Measurements from ENCODE around the gene TXNDC16.

- PRO-cap, 3 experiments: no peak in any of the 3 experiments
- RAMPAGE, long total RNA, 2 experiments: no peak in any of the 2 experiments
- RRBS: no CpG with 5 or more reads among the region's 1 CpG
Observed at GRCh38 chr14:50635115-50635509, 33.0 kb downstream of the SAV1 start.

DNA sequence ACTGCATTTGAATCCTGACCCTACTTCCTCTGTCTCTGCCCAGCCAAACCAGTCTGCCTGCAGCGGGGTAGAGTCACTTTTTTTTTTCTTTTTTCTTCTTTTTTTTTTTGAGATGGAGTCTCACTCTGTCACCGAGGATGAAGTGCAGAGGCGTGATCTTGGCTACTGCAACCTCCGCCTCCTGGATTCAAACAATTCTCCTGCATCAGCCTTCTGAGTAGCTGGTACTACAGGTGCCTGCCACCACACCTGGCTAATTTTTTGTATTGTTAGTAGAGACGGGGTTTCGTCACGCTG, 27.2 kb downstream of the NIN start:
- PRO-cap, 3 experiments: no peak in any of the 3 experiments
- RAMPAGE, long total RNA, 2 experiments: no peak in any of the 2 experiments
- RRBS: no CpG with 5 or more reads among the region's 7 CpGs

GRCh38 chr14:50942056-50942321, 2.3 kb downstream of the PYGL start:
- PRO-cap, 3 experiments: no peak in any of the 3 experiments
- RAMPAGE, long total RNA, 2 experiments: no peak in any of the 2 experiments
- RRBS: no CpG with 5 or more reads among the region's 7 CpGs

- PRO-cap, 3 experiments: no peak in any of the 3 experiments
- RAMPAGE, long total RNA, 2 experiments: no peak in any of the 2 experiments
Observed at GRCh38 chr14:50968031-50968184, 23.6 kb upstream of the PYGL start.

GRCh38 chr14:51013940-51014481, 69.7 kb upstream of the PYGL start:
- PRO-cap, 3 experiments: no peak in any of the 3 experiments
- RAMPAGE, long total RNA, 2 experiments: no peak in any of the 2 experiments
- RRBS: no CpG with 5 or more reads among the region's 3 CpGs

DNA sequence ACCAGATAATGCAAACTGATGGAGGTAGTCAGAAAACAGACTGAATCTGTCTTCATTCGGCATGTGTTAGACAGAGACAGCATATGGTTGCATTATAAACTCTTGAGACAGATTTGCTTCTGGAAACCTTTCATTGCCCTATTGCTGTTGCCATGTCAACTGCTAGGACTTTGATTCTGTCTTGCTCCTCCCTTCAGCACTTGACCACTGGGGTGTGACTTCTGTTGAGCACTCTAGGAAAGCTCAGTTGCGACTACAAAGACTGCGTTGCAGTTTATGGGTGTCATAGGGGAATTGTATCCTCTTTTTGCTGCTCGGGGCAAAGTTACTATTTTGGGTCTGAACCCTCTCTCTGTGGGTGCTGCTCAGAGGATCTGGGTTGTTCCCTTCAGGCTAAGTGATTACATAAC, 44.2 kb upstream of the TRIM9 start:
- PRO-cap, 3 experiments: no peak in any of the 3 experiments
- RAMPAGE, long total RNA, 2 experiments: no peak in any of the 2 experiments
- RRBS: no CpG with 5 or more reads among the region's 4 CpGs

DNA sequence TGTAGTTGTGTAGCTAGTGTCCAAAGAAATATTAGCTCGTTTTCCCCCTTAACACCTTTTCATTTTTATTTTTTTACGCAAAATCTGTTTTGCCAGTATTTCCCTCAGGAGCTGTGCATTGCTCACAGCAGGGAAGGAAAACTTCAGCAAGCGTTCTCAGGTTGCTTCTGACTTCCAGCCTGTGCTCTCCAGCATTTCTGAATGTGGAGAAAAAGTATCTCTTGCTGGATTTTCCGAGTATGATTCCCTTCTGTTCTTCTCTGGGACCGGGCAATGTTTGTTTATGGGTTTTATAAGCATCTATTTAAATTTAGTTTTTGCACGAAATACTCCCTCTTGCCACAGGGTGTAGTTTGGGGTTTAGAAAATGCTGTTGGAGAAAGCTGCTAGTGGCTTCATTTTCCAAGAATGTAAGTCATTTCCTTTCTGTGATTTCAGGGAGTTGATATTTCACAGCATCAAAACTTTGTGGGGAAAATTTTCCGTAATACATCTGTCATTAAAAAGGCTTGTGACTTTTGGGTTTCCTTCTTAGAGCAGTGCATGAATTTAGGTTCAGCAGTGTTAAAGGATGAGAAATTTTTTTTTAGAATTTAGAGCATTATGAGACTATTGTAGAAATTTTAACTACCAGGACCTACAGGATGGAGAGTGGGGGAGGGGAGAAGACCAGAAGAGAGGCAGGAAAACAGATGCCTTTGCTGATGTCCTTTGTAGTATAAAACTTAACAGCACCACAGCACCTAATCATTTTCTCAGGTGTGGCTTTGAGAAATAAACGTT, 1.4 kb downstream of the FRMD6 start:
- PRO-cap, 3 experiments: no peak in any of the 3 experiments
- RAMPAGE, long total RNA, 2 experiments: no peak in any of the 2 experiments
- RRBS: no CpG with 5 or more reads among the region's 8 CpGs

DNA sequence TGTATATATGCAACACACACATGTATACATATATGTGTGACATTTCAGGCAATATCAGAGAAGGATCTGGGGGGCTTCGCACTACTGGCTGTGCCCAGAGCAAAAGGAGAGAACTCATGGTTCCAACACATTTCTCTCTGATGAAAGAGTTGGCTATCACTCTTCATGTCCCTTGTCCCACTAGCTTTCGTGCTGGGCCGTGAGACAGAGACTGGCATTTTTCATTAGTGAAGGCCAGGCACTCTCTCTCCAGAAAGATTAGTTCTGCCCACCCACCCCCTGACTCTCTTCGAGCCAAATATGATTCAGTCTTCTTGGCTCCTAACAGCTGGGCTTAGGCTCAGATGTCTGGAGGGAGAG, 5.3 kb upstream of the GNG2 start:
- PRO-cap, 3 experiments: no peak in any of the 3 experiments
- RAMPAGE, long total RNA, 2 experiments: no peak in any of the 2 experiments
- RRBS: no CpG with 5 or more reads among the region's 4 CpGs

GRCh38 chr14:51863508-51863937, 3.1 kb downstream of the GNG2 start:
- PRO-cap, 3 experiments: no peak in any of the 3 experiments
- RAMPAGE, long total RNA, 2 experiments: no peak in any of the 2 experiments
- RRBS: no CpG with 5 or more reads among the region's 3 CpGs

GRCh38 chr14:51871948-51872221, 11.5 kb downstream of the GNG2 start:
- PRO-cap, 3 experiments: no peak in any of the 3 experiments
- RAMPAGE, long total RNA, 2 experiments: no peak in any of the 2 experiments
- RRBS: no CpG with 5 or more reads among the region's 2 CpGs

GRCh38 chr14:51930511-51930909, 58.8 kb upstream of the RTRAF start:
- PRO-cap, 3 experiments: no peak in any of the 3 experiments
- RAMPAGE, long total RNA, 2 experiments: no peak in any of the 2 experiments
- RRBS: no CpG with 5 or more reads among the region's 3 CpGs

DNA sequence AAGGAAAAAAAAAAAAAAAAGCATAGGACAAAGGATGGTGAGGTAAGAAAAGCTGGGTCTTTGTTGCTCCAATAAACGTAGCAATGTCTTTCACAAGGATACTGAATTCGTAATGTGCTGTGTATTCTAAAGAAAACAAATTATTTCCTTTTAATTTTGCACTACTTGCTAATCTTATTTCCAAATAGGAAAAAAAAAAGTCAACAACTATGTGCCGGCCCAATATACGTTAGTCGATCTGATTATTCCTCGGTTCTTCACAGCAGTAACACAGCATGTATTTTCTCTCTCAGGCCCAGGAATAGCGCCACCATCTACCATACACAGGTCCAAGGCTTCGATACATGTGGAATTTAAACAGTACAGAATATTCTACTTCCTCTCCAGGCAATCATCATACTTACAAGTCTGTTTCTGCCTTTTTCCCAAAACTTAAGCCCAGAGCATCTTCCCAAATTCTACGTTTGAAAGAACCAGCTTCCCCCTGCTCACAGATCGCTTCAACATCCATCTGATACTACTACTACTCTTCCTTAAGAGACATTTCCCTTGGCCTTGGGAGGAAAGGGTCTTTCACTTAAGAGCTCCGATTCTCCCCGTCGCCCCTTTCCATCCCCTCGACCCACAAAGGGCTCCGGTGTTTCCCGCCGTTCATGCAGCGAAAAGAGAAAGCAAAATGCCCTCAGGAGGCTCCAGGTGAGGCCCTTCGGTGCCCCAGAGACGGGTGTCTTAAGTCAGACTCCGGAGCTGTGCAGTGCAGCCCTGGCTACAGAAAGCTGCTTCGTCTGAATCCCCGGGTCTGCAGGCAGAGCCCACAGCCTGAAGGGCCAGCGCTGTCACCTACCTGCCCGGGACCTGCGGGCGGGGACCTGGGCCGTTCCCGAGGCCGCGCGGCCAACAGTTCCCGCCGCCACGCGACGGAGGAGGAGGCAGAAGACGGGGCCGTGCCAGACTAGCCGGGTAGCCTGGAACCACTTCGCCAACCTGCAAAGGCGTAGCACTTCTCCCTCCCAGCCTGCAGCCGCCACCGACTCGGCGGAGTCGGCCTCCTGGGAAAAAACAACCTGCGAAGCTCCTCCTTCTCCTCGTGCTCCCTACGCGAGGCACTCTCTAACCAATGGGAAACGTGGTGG, at the start of gene TXNDC16:
Gene TXNDC16 (minus strand): TSS at position 1,034 of the 1,133 bp plus-strand sequence.
- PRO-cap, 3 experiments: peak in 3 of 3 experiments; most common minus-strand start position 1,034 of the sequence (in 2)
- RAMPAGE, long total RNA, 2 experiments: start-site peak on the minus strand in 2 of 2 experiments, centred at positions 863 to 1,049 of the sequence, 51 to 336 reads per replicate
- RRBS: 2% methylated on average over 17 of the region's 52 CpGs

DNA sequence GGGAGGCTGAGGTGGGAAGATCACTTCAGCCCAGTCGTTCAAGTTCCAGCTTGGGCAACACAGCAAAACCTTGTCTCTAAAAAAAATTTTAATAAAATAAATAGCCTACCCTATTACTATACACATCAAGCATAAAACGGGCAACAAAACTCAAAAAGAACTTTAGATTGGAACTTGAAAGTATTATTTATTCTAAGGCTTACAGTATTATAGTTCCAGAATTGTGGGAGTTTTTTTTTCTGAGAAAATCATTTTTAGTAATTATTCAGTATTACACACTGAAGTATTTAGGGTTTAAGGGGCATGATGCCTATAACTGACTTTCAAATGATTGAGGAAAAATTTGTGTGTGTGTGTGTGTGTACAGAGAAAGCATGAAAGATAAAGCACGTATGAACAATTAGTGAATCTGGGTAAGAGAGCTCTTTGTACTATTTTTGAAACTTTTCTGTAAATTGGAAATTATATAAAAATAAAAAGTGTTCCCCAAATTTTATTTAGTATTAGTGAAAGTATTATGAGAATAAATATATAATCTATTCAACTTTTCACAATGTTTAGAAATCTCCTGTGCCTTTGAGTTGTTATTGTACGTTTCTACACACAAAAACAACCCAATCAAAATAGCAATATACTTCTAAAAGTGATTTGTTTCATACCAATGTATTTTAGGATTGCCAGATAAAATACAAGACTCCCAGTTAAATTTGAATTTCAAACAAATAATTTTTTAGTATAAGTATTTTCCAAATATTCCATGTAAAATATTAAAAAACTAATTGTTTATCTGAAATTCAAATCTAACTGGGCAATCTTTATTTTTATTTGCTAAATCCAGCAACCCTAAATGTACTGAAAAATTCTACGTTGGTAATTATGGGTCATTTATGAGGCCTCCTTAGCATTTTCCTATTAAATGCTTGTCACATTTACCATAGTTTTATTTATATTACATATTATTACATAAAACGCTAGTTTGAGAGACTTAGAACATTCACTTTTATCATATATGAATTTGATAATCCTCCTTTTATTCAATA, 52.7 kb downstream of the ERO1A start:
- PRO-cap, 3 experiments: no peak in any of the 3 experiments
- RAMPAGE, long total RNA, 2 experiments: no peak in any of the 2 experiments
- RRBS: no CpG with 5 or more reads among the region's 6 CpGs

DNA sequence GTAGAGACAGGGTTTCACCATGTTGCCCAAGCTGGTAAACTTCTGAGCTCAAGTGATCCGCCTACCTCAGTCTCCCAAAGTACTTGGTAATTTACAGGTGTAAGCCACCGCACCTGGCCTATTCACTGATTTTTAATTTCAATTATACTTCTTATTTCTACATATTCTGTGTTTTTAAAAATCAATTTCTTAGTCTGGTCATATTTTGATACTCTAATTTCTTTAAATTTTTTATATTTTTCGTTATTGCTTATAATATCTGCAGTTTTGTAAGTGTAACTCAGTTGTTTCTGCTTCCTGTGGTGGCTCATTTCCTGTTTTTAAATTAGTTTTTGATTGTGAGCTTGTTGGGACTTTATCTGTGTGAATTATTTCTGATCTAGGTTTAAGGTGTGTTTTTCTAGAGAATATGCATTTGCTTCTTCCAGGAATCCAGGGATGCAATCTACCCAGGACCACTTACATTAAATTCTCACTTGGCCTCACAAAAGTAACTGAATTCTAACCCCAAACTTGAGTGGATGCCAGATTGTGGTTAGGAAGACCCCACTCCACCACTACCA, 11.7 kb downstream of the STYX start:
- PRO-cap, 3 experiments: no peak in any of the 3 experiments
- RAMPAGE, long total RNA, 2 experiments: no peak in any of the 2 experiments
- RRBS: no CpG with 5 or more reads among the region's 3 CpGs

GRCh38 chr14:52771336-52771948, 20.0 kb downstream of the GNPNAT1 start:
- PRO-cap, 3 experiments: no peak in any of the 3 experiments
- RAMPAGE, long total RNA, 2 experiments: no peak in any of the 2 experiments
- RRBS: no CpG with 5 or more reads among the region's 3 CpGs

DNA sequence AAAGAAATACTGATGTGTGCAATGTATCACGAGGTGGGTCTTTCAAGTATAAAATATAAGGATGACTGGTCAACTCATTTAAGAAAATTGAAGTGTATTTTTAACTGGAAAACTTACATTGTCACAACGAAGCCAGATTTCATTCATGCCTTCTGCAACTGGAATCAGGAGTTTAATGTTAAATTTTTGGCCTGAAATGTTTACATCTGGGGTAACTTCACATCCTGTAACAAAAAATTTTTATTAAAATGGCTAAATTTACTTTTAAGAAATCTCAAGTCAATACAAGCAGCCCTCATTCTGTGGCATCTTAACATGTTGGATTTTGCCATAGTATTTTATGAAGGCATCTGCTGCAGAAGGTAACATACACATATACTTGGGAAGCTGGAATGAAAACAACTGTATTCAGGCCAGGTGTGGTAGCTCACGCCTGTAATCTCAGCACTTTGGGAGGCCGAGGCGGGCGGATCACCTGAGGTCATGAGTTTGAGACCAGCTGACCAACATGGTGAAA, 73.3 kb upstream of the GNPNAT1 start:
- PRO-cap, 3 experiments: no peak in any of the 3 experiments
- RAMPAGE, long total RNA, 2 experiments: no peak in any of the 2 experiments
- RRBS: no CpG with 5 or more reads among the region's 6 CpGs

DNA sequence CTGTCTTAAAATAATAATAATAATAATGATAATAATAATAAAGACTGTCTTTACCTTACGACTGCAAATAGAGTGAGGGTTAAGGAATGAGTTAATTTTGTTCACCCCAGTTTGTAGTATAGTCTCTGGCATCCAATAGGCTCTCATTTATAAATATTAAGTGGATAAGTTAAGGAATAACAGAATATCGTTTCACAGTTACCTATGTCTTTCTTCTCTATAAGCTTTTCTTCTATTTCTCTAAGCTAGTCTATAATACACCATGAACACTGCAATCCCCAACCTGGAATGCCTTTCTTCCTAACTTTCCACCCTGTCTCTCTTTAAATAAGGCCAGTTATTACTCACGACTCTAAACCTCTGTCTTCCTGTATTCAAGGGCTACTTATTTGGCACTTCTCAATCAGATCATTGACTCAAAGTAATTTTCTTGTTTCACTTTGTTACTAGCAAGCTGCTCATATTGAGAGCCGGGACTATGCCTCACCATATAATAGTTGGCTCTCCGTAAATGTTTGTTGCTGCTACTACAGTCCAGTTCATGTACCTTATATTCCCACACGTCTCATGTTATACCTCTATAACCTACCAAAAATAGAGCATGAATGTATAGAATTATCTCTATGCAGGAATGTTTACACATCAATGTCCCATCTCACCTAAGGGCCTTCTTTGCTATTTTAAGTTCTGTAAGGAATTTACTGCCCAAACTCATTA, 13.5 kb downstream of the FERMT2 start:
- PRO-cap, 3 experiments: no peak in any of the 3 experiments
- RAMPAGE, long total RNA, 2 experiments: no peak in any of the 2 experiments
- RRBS: no CpG with 5 or more reads among the region's 6 CpGs

GRCh38 chr14:53042340-53043098, 91.7 kb upstream of the FERMT2 start:
- PRO-cap, 3 experiments: no peak in any of the 3 experiments
- RAMPAGE, long total RNA, 2 experiments: start-site peak on the minus strand in 1 of 2 experiments, at chr14:53042458-53042853 at its widest, 23 reads per replicate
- RRBS: no CpG with 5 or more reads among the region's 5 CpGs

DNA sequence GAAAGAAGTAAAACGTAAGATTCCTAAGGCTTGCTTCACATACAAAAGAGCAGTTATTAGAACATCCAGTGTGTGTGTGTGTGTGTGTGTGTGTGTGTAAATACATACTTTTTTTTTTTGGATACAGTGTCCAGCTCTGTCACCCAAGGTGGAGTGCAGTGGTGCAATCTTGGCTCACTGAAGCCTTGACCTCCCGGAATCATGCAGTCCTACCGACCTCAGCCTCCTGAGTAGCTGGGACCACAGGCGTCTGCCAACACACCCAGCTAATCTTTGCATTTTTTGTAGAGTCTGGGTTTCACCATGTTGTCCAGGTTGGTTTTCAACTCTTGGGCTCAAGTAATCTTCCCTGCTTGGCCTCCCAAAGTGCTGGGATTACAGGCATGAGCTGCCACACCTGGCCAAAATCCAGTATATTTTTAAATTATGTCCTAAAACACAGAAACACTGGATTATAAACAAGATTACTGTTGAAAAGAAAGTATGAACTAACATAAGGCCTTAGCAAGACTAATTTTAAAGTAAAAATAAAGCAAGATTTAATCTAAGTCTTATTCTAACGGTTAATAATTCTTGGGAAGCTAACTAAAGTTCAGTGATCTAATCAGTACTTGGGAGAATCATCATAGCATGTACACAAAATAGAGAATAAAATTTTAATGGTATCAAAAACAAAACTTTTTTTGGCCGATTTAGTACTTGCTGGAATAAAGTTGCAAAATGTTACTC, 92.6 kb upstream of the FERMT2 start:
- PRO-cap, 3 experiments: no peak in any of the 3 experiments
- RAMPAGE, long total RNA, 2 experiments: no peak in any of the 2 experiments
- RRBS: no CpG with 5 or more reads among the region's 6 CpGs

DNA sequence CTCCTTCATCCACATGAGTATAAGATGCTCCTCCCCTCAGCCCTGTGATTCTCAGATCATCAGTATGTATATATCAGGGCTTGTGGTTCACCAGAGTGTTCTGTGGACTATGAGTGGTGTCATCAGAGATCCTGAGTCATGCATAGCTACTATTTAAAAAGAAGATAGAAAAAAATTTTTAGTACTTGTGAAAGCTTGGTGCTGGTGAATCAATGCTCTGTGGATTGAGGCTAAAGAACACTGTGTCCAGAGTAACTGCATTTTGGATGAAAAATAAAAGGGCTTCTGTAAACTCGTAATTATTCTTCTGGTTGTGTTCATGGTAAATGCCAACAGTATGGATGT, 285.8 kb downstream of the BMP4 start:
- PRO-cap, 3 experiments: no peak in any of the 3 experiments
- RAMPAGE, long total RNA, 2 experiments: no peak in any of the 2 experiments
- RRBS: no CpG with 5 or more reads among the region's 1 CpG

All from testis (tissue), 5 donors.